PC-3 (cell line): ENCODE measurements around a stretch of chr20.

- RAMPAGE, long total RNA = no peak
These were observed 65.6 kb downstream of the SRC start for GRCh38 chr20:37411525-37411884.

GRCh38 chr20:37491269-37491823 lies 29.7 kb upstream of the NNAT start:
- RAMPAGE, long total RNA = no peak

- RAMPAGE, long total RNA = no peak
These were observed 1.6 kb downstream of the NNAT start for GRCh38 chr20:37522245-37523541.

- RAMPAGE, long total RNA = no peak
These were observed 562 bp upstream of the BLCAP start for GRCh38 chr20:37528004-37528871.

DNA sequence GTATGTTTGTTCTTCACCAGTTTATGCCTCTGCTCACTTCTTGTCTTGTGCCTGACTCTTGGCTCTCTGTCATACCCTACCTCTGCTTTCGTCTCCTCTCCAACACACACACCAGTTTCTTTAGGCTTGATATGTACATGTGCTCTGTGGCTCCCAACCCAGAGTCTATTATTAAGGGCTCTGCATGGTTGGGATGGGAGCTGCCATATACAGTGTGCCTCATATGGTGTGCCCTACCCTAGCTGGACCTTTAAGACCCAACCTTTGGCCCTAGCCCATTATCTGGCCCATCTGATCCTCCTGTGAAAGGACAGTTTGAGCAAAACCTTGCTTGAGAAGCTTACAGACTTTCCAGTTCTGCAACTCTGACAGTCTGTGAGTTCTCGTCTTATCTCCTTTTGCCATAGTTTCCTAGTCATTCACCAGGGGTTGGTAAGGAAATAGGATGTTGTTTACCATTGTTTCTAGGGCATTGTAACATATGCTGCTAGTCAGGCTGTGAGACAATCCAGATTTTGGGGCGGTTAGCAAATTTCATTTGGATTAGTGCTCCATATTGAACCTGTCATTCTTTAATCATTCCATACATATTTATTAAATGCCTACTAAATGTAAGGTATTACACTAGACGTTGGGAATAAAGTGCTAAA lies 17.1 kb downstream of the CTNNBL1 start:
- RAMPAGE, long total RNA = no peak

DNA sequence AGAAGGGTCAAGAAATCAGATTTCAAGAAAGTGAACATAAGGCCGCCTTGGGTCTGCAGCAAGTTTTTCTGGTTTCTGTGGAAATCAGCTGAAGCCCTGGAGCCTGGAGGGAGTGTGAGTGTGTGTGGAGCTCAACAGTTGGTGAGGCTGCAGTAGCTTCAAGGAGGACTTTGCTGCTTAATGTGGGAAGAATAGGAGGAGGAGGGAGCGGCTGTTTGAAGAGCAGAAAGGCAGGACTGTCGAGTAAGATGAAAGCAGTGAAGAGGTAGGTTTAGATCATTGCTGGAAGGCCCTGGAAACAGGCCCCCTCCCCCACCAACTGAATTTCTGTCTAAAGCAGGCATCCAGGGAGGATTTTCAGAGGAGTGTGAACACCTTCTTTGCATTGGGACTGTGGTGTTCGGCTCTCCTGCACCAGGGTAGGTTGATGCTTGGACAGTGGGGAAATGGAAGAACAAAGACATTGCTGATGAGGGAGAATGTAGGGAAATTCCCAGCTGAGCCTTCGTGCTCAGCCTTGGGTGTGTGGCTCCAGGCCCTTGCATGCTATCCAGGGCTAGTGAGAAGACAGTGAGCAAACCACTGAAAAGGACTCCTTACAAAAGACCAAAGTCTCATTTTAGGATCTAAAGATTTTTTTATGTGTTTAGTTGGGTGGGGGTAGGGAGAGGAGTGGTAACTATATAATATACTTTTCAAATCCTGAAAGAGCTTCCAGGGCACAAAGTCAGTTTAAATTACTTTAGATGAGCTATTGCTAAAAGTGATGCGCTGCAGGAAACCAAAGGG lies 79.4 kb upstream of the VSTM2L start:
- RAMPAGE, long total RNA = no peak

DNA sequence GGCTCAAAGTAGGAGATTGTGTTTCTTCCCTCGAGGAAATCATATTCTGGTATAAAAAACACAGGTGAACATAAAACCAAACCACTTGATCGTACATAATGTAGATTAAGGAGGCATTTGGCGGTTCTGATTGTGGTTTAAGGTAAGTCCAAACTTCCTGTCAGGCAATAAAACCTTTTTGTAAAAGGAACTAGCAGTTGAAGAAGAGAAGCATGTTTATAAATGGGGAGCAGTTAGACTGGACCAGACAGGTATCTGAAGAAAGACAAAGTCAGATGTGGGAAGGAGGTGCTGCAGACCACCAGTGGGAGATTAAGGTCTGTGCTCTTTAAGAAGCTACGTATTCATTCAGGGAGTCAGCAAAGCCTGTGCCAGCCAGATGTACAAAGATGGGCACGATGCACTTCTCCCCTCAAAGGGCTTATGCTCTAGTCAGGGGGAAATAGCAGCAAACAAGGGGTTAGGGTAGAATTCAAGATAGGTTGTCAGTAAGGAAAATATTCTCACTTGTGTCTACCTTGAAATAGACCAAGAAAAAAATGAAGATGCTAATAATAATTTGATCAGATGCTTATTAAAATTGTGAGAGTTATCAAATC lies 35.8 kb downstream of the RPRD1B start:
- RAMPAGE, long total RNA = no peak

DNA sequence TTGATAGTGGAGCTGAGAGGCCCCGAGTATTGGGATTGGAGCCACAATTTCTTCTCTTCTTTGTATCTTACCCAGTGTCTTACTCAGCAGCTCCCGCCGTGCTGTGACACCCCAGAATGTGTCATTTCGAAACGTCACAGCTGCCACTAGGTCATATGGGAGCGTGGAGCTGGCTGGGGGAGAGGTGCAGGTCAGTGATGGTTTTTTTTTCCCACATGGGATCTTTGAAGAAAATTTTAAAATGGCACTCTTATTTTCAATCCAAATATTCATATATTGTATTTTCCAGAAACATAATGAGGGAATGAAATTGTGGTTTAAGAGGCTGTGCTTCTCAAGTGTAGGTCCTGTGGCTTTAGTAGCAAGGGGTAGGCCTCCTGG lies 50.2 kb downstream of the RPRD1B start:
- RAMPAGE, long total RNA = no peak

DNA sequence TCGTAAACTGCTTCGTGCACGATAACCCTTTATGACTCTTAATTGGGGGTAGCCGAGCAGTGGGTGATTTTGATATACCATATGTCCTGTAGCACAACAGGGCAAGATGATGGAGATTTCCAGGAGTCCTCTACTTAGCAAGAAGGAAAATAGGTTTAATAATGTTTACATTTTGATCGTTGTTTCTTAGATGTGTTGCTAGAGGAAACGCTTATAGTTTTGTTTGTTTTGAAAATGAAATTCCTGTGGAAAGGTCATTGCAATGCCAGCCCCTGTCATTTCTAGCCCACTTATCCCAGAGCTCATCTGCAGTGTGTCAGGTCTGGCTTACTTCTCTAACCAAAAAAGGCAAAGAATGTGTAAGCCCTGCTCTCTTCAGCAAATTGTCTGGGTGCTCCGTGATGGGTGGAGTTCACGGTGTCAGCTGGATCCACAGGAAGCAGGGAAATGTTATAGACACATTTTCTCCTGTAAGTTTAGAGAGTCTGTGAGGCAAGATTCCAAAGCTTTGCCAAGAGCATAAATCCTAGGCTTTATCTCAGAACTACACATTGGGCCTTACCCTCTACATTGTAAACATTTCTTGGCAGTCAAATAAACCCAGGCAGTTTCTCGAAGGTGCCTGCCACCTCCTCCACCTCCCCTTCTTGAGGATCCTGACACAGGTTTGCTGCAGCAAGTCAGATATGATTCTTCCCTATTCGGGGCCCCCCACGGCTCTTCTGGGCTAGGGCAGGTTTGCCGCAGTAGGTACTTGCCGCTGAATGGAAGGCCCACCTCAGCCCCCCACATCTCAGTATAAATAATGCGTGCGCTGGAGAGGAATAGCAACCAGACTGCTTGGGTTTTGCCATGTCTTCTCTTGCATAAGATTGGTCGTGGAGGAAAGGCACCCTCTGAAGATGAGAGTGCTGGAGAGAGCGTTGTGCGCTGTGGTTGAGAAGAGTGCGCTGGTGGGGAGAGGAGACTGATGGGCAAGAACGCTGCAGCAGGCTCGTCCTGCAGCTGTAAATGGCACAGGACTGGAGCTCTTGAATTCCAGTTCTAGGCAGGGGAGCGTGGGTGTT lies 51.1 kb downstream of the RPRD1B start:
- RAMPAGE, long total RNA = no peak

DNA sequence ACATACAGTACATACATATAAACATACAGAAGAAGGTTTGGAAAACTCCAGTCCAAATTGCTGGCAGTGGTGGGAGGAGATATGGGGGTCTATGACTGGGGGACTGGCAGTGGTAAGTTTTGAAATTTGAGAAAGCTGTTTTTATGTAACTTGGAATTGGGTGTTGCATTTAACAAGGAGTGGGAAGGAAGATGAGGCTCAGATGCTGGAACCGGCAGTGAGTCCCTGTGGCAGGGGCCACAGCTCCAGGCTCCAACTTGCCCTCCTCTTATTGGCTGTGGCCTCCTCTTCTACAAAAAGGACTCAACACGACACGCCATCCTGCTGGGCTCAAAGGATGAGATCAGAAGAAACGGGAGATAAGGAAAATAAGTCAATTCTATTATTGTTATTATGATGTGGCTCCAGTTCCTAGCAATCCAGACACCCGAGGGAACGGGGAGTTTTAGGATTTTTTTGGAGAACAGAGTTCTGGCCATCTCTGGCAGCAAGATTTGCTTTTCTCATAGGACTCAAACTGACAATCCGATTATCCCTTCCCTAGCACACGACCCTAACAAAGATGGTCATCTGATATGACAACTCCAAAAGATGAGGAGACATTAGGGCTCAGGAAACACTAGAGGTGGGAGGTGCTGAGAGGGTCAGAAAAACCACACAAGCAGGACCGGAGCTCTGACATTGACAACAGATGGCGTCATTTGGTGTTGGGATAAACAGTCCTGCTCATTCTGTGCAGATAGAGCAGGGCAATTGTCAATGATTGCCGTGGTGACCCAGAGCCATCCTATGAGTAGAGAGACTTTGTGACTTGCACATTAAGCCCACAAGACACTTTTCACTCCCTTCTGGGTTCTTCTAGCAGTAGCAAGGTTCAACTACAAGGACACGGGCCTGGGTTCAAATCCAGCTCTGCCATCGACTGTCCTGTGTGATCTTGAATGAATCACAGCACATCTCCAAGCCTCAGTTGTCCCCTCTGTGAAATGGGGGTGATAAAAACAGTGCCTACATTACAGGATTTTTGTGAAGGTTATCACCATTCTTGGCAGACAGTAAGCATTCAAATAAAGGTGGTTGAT lies 6.1 kb upstream of the TGM2 start:
- RAMPAGE, long total RNA = no peak

- RAMPAGE, long total RNA = no peak
These were observed 8.2 kb upstream of the TGM2 start for GRCh38 chr20:38173160-38173832.

DNA sequence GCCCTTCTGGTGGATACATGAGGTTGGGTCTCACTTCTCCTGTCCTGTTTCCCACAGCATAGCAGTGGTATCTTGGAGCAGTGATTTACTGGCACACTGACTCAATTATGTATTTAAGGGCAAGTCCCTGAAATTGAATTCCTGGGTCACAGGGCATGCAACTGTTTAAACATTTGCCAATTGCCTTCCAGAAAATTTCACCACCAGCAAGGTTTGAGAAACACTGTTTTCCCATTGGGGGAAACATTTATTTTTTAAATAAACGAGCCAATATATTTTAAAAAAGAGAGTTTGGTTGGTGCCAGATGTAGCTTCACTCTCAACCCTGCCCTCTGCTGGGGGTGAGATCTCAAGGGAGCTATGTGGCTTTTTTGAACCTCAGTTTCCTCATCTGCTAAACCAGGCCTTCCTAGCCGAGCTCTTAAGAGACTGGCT lies 486 bp upstream of the LBP start:
- RAMPAGE, long total RNA = no peak

DNA sequence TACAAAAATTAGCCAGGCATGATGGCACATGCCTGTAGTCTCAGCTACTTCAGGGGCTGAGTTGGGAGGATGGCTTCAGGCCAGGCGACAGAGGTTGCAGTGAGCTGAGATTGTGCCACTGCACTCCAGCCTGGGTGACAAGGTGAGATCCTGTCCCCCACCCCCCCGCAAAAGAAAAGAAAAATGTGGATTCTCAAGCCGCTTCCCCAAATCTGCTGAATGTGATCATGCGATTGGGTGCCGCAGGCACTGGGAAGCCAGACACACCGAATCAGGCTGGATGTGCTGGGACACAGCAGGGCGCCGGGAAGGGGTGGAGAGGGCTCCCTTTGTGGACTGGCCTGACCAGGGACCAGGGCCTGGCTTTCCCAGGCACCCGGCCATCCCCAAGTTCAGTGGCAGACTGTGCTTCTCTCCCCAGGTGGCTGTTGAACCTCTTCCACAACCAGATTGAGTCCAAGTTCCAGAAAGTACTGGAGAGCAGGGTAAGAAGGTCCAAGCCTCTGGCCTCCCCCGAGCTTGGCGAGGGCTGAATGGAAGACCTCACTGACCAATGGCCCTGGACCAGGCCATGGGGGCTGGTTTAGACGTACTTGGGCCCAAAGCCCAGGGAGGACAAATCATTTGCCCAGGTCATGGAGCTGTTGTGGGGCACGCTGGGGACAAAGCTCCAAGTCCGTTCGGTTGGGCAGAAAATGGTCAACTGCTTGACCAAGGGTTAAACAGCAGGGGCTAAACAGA lies 8.8 kb downstream of the LBP start:
- RAMPAGE, long total RNA = no peak

GRCh38 chr20:38578929-38579638 lies 1.9 kb upstream of the ADIG start:
- RAMPAGE, long total RNA = no peak

DNA sequence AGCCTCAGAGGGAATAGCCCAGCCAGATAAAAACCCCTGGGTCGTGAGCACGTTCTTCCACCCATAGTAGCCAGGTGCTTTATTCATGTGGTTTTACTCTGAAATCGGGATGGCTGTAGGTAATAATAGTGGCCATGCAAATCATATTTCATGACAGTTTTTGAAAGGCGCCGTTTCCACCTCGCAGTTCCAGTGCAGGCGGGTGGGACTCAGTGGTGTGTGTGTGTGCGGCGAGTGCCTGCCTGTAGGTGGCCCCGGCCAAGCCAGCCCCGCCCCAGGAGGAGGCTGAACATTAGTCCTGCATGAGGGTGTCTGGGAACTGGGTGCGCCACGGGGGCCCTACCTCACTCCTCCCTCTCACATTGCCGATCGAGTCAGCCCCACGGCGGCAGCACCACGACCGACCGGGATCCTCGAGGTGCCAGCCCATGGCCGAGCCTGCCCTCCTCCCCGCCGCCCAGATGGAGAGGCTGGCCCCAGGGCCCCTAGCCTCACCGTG lies 20.6 kb downstream of the ADIG start:
- RAMPAGE, long total RNA = no peak

DNA sequence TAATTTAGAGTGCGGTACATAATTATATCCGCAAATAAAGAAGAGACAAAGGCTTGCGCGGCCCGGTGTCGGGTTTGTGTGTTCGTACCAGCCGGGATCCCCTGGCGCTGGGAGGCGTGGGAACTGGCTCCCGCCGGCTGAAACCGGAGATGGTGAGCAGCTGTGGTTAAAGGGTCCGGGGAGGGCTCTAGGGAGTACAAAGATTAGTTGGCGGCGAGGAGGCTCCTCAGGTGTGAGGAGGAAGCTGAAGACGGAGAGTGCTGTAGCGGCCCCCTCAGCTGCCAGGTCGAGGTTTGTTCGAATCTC lies 5.0 kb downstream of the SLC32A1 start:
- RAMPAGE, long total RNA = no peak

GRCh38 chr20:38804395-38805331 lies 834 bp upstream of the PPP1R16B start:
- RAMPAGE, long total RNA = no peak

DNA sequence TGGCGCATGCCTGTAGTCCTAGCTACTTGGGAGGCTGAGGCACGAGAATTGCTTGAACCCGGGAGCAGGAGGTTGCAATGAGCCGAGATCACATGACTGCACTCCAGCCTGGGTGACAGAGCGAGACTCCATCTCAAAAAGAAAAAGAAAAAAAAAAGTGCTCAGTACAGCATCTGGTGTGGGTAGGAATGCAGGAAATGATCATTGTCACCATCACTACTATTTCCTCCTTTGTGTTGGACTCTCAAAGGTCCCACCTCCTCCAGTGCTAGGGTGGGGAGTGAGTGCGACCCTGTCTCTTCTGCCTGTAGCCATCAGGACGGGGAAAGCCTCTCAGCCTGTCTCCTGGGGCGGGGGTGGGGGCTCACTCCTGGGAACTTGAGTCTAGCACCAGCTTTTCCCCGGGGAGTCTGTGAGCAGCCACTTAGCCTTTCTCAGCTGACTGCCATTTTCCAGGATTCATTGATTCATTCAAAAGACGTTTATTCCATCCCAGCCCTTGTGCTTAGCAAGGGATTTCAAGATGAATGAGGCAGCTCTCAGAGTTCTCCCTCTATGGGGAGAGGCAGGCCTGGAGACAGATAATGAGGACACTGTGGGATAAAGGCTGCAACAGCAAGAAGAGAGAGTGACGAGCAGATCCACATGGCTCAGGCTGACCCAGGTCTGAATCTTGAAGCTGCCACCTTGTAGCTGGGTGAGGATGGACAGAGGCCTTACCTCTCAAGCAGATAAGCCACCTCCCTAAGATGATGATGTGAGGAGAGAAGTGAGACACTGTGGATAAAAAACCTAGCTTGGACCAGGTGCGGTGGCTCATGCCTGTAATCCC lies 3.6 kb downstream of the PPP1R16B start:
- RAMPAGE, long total RNA = no peak

DNA sequence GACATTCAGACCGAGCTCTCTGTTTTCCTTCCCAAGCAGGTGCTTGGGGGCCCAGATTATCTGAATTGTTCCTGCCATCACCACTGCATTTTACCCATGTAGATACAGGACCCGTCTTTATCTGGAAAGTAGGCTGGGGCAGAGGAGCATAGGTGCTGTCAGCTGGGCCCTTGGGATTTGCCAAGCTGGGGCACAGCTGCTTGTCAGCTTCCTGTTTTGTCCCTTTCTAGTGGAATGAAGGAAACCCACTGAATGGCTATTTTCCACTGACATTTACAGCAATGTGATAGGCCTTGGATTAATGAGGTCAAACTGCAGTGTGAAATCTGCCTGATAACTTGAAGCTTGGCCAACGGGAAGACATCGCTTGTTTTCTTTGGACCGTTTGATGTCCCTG lies 6.6 kb downstream of the PPP1R16B start:
- RAMPAGE, long total RNA = no peak

GRCh38 chr20:38881416-38881921 lies 44.7 kb upstream of the FAM83D start:
- RAMPAGE, long total RNA = no peak